ENCODE data around the genes GALNT12 and NR4A3.

DNA sequence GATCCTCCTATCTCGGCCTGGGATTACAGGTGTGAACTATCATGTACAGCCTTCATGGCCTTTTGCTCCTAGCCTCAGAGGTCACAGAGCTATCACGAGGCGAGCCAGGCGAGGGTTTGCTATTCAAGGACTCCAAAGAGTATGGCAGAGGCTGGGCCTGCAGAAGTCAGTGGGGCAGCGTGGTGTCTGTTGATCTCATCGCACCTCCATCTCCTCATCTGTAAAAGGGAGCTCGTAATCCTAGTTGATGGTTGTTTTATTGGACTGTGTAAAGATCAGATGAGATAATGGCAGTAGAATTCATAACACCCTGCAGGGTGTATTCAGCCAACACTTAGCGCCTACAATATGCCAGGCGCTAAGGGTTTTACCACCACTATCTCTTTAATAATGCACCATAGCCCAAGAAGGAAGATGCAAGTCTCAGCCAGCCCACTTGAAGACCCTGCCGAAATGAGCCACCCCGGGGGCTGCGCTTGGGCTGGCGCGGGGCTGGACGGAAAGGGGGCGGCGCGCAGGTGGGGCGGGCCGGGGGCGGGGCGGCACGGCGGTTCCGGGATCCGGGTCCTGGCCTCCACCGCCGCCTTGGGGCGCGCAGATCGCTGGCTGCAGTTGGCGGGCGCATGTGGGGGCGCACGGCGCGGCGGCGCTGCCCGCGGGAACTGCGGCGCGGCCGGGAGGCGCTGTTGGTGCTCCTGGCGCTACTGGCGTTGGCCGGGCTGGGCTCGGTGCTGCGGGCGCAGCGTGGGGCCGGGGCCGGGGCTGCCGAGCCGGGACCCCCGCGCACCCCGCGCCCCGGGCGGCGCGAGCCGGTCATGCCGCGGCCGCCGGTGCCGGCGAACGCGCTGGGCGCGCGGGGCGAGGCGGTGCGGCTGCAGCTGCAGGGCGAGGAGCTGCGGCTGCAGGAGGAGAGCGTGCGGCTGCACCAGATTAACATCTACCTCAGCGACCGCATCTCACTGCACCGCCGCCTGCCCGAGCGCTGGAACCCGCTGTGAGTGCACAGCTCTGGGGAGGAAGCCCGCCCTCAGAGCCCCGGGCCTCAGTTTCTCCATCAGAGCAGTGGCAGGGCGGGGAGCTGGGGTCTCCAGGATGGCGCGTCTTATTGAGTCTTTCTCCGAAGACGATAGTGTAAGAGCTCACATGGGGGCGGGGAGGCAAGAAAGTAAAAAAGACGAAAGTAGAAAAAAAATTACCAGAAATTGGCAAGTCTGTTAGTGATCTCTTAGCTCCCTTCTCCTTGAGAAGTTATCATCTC lies at the start of gene GALNT12:
TSS of gene GALNT12 (plus strand) at position 595 of the 1,258 bp plus-strand sequence.
- PRO-cap, 4 experiments, result peak in 4 of 4 experiments; most common plus-strand start position 597 of the sequence (in 4); most common minus-strand start position 504 of the sequence (in 1)
- RAMPAGE, long total RNA, 2 experiments, result no peak in any of the 2 experiments

- PRO-cap, 4 experiments, result no peak in any of the 4 experiments
- RAMPAGE, long total RNA, 2 experiments, result no peak in any of the 2 experiments
These were observed 25.7 kb downstream of the GALNT12 start for GRCh38 chr9:98832909-98833761.

DNA sequence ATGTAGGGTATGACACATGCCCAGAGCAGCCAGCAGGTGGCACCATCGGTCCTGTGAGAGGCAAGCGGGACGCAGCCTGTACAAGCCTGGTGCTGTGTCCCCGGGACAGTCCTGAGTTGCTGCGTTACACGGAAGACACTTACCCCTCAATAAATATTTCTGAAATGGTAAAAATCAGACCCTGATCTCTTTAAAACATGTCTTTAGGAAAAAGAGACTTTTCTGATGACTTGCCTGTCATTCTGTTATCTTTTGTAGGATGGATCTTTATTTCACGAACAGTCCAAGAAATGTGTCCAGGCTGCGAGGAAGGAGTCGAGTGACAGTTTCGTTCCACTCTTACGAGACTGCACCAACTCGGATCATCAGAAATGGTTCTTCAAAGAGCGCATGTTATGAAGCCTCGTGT lies 41.2 kb downstream of the GALNT12 start:
- PRO-cap, 4 experiments, result peak in 2 of 4 experiments; most common plus-strand start position 108 of the sequence (in 2)
- RAMPAGE, long total RNA, 2 experiments, result no peak in any of the 2 experiments

GRCh38 chr9:98880489-98881069 lies 63.1 kb upstream of the COL15A1 start:
- PRO-cap, 4 experiments, result no peak in any of the 4 experiments
- RAMPAGE, long total RNA, 2 experiments, result no peak in any of the 2 experiments

- PRO-cap, 4 experiments, result no peak in any of the 4 experiments
- RAMPAGE, long total RNA, 2 experiments, result no peak in any of the 2 experiments
These were observed 14.5 kb downstream of the COL15A1 start for GRCh38 chr9:98958030-98958802.

DNA sequence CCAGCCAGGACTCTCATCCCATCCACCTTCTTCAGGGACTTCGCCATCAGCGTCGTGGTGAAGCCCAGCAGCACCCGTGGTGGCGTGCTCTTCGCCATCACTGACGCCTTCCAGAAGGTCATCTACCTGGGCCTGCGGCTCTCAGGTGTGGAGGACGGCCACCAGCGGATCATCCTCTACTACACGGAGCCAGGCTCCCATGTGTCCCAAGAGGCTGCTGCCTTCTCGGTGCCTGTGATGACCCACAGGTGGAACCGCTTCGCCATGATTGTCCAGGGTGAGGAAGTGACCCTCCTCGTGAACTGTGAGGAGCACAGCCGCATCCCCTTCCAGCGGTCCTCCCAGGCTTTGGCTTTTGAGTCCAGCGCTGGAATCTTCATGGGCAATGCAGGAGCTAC lies 42.0 kb downstream of the COL15A1 start:
- PRO-cap, 4 experiments, result no peak in any of the 4 experiments
- RAMPAGE, long total RNA, 2 experiments, result no peak in any of the 2 experiments

DNA sequence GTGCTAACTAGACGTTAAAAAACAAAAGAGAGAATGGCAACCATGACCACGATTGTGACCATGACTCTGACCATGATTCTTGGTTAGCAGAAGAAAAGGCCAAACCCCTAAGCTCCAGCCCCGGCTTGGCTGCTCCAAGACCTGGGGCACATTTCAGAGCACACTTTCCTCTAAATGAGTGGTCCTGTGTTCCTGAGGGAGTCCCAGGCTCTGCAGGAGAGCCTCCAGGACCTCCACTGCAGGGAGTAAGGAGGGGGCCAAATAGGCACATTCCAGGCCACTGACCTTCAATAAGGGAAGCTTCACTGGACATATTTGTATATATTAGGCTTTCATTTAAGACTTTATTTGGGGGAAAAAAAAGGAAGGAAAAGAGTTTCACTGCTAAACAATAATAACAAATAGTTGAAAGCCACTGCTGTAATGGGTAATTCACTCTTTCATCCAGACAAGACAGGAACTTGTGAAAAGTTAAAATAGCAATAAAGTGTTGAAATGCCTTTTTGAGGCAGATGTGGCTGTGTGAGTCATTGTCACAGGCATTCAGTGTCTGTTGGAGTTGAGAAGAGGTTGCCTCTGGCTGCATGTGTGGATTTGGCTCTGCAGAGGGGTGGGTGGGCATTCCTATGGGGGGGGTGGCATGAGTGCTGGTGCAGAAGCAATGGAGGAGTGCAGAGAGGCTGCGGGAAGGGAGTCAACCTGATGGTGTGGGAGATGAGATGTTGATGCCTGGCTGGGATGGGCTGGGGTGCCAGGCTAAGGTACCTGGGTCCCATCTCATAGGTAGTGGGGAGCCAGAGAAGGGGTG lies 63.8 kb upstream of the TGFBR1 start:
- PRO-cap, 4 experiments, result no peak in any of the 4 experiments
- RAMPAGE, long total RNA, 2 experiments, result no peak in any of the 2 experiments

DNA sequence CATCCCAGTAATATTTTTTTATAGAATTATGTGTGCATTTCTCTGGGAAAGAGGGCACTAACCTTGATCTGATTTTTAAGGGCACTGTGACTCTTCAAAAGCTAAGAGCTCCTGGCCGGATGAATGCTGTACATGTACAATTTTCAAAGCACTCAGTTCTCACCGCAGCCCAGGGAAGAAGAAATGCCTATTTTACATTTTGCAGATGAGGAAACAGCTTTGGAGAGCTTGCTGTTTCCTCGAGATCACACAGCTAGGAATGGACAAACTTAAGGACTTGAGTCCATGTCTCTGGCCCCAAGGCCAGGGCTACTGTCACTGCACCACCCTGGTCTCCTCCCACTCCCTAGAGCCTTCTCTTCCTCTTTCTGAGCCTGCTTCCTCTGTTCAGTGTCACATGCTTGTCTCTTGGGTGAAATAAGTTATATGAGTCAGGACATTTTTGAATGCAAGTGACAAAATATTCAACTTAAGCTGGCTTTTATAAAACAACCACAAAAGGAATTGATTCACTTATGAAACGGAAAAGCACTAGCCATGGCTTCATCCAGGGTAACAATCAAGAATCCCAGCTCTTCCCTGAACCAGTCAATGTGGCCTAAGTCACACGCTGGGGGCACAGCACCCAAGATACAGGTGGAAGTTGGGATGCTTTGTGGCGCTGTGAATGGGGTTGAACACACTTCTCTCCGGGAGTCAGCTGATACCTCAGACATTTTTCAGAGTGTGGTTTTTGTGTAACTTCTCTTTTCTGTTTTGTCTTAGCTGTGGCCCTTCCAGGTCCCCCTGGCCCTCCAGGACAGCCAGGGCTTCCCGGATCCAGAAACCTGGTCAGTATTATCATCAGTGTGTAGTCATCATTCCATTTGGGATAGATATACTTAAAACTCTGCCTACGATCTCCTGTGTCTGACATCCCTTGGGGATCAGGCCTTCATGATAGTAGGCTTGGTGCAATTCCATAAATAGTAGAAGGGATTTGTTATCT lies 45.5 kb upstream of the TGFBR1 start:
- PRO-cap, 4 experiments, result peak in 1 of 4 experiments; most common minus-strand start position 261 of the sequence (in 1)
- RAMPAGE, long total RNA, 2 experiments, result no peak in any of the 2 experiments

DNA sequence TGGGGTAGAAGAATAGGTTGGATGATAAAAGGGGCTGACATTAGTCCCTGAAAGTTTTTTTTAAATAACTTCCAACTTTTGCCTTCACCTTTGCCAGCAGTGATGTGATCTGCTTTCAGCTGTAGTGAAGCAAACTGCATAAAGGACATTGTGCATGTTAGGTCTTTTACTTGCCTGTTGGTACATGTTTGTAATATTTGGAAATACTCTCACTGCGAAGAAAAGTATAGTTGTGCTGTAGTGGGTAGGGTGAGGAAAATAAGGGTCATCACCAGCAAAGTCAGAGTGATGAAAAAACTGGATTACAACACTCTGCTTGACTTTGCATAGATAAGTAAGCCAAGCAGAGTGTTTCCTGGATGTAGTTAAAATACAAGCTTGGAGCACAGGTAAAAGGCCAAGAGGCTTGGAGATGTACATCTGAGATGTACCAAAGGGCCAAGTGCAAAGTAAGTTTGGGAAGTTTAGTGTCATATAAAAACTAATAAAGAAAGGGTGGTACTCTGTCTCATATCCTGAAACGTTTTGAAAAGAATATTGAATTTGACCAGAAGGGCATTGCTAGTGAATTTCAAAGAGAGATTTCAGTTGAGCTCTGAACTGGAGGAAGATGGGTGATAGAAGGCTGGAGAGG lies 16.7 kb downstream of the TGFBR1 start:
- PRO-cap, 4 experiments, result no peak in any of the 4 experiments
- RAMPAGE, long total RNA, 2 experiments, result no peak in any of the 2 experiments

GRCh38 chr9:99259026-99260245 lies 37.4 kb downstream of the SEC61B start:
- PRO-cap, 4 experiments, result peak in 4 of 4 experiments; most common plus-strand start chr9:99259362 (in 4); most common minus-strand start chr9:99259541 (in 4)
- RAMPAGE, long total RNA, 2 experiments, result no peak in any of the 2 experiments

GRCh38 chr9:99358616-99359145 lies 136.6 kb downstream of the SEC61B start:
- PRO-cap, 4 experiments, result no peak in any of the 4 experiments
- RAMPAGE, long total RNA, 2 experiments, result no peak in any of the 2 experiments

DNA sequence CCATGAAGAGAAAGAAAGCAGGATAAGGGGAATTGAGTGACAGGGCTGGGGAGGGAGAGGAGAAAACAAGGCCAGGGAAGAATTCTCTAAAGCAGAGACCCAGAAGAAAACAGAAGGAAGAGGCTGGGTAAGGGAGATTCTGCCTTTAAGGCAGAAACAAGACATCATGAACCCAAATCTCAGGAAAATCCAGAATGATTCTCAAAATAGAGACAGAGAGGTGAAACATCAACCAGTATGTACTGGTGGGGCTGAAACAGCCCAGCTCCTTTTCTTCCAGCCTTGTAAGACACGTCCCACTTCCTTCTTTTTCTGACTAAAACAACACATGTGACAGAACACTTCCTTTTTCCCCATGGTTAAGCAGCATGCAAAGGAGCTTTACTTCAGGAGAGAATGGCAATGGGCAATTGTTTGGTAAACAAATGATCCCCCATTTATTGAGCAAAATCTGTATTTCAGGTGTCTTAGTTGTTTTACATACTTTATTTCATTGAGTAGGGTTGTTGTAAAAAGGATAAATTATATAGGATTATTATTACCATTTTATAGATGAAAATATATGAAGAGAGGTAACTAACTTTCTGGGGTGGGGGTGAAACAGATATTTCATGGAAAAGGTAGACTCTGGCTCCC lies 230.8 kb upstream of the NR4A3 start:
- PRO-cap, 4 experiments, result peak in 1 of 4 experiments; most common minus-strand start position 244 of the sequence (in 1)
- RAMPAGE, long total RNA, 2 experiments, result no peak in any of the 2 experiments

- PRO-cap, 4 experiments, result peak in 4 of 4 experiments; most common plus-strand start chr9:99821855 (in 3); most common minus-strand start chr9:99821680 (in 4)
- RAMPAGE, long total RNA, 2 experiments, result start-site peak on the plus strand in 1 of 2 experiments, at chr9:99821869-99822027 at its widest, 12 reads per replicate
These were observed at the start of gene NR4A3 for GRCh38 chr9:99821409-99822479. Gene NR4A3, plus strand, starts transcription at chr9:99821885.

DNA sequence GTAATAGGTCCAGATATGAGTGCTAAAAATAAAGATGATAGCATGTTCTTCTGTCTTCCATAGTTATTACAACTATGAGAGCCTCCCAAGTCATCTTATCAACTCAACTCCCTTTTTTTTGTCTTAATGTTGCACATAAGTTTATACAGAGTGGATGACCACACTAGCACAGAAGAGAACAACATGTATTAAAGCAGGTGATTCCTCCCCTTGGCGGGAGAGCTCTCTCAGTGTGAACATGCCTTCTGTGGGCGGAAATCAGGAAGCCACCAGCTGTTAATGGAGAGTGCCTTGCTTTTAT lies 40.1 kb upstream of the STX17 start:
- PRO-cap, 4 experiments, result no peak in any of the 4 experiments
- RAMPAGE, long total RNA, 2 experiments, result no peak in any of the 2 experiments

GRCh38 chr9:99998420-99999390 lies 92.3 kb downstream of the STX17 start:
- PRO-cap, 4 experiments, result no peak in any of the 4 experiments
- RAMPAGE, long total RNA, 2 experiments, result no peak in any of the 2 experiments

DNA sequence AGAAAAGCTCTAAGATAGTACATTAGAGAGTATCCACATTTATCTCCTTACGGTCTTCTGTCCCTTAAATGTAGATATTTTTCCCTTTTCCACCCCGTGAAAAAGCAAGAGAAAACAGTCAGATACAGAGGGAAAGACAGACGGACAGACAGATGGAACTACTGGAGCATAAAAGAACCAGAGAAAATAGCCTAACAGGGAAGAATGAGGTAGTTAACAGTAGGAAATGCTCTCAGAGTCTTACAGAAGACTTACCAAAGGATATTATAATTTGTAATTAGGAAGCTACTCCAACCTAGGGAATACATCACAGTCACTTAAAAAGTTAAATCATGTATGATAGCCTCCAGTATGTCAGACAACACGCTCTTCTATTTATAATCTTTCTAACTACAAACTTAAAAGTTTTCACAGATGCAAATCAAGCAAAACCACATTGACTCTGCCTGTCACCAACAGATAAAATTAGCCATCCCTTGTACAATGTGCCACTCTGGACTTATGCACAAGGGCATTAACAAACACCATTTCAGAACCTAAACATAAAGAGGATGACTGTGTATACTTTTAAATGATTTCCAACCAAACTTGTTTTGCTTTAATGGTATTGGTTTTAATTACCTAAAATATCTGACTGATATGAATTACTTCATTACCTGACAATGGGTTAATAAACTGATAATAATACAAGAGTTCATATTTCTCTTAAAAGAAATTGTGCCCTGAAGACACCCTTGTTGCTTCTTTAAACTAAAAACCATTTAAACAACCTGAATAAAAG lies 14.8 kb downstream of the ERP44 start:
- PRO-cap, 4 experiments, result no peak in any of the 4 experiments
- RAMPAGE, long total RNA, 2 experiments, result no peak in any of the 2 experiments

DNA sequence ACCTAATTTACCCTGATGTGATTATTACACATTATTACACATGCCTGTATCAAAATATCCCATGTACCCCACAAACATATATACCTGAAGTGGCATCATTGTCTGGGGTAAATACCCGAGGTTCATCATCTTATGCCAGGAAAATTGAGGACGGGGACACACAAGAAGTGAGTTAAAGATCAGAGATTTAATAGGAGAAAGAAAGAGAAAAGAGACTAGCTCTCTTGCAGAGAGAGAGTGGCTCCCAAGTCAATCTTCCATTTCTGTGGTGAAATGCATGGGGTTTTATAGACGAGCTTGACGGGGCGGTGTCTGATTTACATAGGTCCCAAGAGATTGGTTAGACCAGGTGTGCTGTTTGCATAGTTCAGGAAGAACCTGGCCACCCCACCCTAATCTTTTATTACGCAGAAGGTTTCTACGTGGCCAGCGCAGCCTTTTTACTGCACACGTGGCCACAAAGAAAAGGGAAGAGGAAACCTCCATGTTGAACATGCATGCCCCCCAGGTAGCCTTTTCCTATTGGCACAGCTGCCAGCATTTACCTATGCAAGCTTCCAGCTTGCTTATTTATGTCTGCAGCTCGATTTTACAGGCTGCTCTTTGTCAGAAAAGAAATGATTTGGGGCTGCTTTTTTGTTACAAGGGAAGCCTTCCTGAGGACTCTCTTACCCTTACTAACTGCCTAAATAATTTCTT lies 92.0 kb downstream of the CAVIN4 start:
- PRO-cap, 4 experiments, result no peak in any of the 4 experiments
- RAMPAGE, long total RNA, 2 experiments, result no peak in any of the 2 experiments

GRCh38 chr9:101362200-101363084 lies 22.4 kb downstream of the BAAT start:
- PRO-cap, 4 experiments, result peak in 2 of 4 experiments; most common minus-strand start chr9:101362547 (in 2)
- RAMPAGE, long total RNA, 2 experiments, result start-site peak on the plus strand in 1 of 2 experiments, at chr9:101362848-101362854 at its widest, 5 reads per replicate; start-site peak on the minus strand in 2 of 2 experiments, at chr9:101362064-101362982 at its widest, 3,029 to 3,236 reads per replicate

GRCh38 chr9:101397635-101398254 lies 673 bp downstream of the MRPL50 start:
- PRO-cap, 4 experiments, result no peak in any of the 4 experiments
- RAMPAGE, long total RNA, 2 experiments, result no peak in any of the 2 experiments

DNA sequence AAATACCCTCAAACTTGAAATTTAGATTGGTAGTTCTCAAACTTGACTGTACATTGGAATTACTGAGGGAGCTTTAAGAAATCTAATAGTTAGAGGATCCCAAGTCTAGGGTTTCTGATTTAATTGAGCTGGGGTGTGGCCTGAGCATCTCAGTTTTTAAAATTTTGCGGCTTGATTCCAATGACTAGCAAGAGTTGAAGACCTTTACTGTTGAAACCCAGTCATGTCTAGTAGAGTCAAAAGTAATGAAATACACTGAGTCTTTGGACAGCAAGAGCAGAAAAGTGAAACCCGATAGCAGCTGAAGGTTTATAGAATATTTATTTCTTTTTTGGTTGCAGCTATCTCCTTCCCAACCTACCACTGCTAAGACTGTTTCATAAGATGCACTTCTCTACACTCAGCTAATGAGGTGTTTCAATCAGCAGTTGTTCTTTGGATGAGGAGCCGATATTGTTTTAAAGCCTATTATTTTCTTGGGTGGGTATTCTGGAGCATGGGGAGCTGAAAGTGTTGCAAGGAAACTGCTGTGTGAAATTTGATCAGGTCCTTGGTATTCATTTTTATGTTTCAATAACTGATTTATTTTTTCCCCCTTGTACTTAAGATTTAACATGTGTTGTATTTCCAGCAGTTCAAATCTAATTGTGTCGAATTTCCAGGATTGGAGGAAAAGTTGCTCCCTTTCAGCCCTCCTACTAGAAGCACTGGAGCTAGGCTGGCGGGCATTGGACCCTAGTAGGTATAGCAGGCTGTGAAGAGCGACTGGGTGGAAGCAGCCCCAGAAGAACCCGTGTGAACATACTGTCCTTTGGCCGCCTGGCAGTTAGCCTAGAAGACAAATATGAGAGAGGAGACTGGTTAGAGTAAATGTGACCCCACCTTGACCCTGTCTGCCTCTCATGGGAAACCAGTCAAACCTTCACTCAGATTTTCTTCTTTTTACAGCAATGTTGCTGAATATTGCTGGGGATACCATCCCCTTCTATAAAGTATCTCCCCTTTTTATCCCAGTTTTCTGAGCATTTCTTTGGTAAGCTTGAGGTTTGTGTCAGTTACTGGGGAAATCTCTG lies 14.2 kb downstream of the ALDOB start:
- PRO-cap, 4 experiments, result peak in 3 of 4 experiments; most common minus-strand start position 307 of the sequence (in 2)
- RAMPAGE, long total RNA, 2 experiments, result start-site peak on the minus strand in 2 of 2 experiments, centred at positions 726 to 772 of the sequence, 8,025 to 9,436 reads per replicate